Occipital lobe (tissue), 2 donors: Measurements from ENCODE around the genes HES4, UBE2J2, PUSL1, CPTP, DVL1 and MXRA8.

DNA sequence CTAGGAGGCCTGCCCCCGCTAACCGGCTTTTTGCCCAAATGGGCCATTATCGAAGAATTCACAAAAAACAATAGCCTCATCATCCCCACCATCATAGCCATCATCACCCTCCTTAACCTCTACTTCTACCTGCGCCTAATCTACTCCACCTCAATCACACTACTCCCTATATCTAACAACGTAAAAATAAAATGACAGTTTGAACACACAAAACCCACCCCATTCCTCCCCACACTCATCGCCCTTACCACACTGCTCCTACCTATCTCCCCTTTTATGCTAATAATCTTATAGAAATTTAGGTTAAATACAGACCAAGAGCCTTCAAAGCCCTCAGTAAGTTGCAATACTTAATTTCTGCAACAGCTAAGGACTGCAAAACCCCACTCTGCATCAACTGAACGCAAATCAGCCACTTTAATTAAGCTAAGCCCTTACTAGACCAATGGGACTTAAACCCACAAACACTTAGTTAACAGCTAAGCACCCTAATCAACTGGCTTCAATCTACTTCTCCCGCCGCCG lies 56.0 kb downstream of the OR4F16 start:
- RAMPAGE, long total RNA, result no peak

DNA sequence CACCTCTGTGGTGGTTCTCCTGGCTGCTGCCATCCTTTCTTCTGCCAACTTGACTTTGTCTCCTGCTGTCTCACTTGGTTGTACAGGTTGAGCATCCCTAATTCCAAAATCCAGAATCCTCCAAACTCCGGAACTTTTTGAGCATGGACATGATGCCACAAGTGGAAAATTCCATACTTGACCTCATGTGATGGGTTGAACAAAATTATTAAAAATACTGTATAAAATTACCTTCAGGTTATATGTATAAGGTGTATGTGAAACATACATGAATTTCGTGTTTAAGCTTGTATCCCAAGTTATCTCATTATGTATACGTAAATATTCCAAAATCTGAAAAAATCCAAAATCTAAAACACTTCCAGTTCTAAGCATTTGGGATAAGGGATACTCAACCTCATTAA lies 107.2 kb upstream of the OR4F16 start:
- RAMPAGE, long total RNA, result no peak

DNA sequence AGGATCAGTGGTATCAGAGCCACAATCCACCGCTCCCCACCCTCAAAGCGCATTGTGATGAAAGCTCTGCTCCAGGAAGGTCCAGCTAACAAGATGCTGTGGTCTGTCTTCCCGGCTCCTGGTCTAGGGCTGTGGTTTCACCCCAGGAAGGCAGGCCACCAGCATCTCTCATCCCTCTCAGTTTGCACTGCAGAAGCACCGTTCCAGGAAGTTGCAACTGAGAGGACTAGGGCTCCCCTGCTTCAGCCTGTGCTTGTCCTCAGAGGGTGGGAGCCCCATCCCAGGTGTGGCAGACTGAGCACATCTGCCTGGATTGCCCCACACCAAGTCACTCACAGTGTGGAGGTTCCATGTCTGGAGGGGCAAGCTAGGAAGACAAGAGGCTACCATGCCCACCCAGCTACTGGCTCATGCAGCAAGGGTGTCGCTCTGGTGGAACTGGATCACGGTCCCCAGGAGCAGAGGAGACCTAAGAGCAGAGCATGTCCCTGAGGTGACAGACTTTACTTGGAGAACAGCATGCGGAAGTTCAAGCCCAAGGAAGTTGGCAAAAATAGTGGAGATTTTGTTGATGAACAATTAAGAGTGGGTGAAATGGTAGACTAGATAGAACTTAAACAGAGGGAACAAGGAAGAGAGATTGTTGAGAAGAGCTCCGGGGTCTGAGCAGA lies 85.9 kb upstream of the SAMD11 start:
- RAMPAGE, long total RNA, result no peak

GRCh38 chr1:977957-978835 lies 3.7 kb downstream of the PERM1 start:
- RAMPAGE, long total RNA, result no peak

GRCh38 chr1:999916-1000431 lies at the start of gene HES4:
HES4 (minus strand) TSS chr1:1000097.
- RAMPAGE, long total RNA, result no peak

DNA sequence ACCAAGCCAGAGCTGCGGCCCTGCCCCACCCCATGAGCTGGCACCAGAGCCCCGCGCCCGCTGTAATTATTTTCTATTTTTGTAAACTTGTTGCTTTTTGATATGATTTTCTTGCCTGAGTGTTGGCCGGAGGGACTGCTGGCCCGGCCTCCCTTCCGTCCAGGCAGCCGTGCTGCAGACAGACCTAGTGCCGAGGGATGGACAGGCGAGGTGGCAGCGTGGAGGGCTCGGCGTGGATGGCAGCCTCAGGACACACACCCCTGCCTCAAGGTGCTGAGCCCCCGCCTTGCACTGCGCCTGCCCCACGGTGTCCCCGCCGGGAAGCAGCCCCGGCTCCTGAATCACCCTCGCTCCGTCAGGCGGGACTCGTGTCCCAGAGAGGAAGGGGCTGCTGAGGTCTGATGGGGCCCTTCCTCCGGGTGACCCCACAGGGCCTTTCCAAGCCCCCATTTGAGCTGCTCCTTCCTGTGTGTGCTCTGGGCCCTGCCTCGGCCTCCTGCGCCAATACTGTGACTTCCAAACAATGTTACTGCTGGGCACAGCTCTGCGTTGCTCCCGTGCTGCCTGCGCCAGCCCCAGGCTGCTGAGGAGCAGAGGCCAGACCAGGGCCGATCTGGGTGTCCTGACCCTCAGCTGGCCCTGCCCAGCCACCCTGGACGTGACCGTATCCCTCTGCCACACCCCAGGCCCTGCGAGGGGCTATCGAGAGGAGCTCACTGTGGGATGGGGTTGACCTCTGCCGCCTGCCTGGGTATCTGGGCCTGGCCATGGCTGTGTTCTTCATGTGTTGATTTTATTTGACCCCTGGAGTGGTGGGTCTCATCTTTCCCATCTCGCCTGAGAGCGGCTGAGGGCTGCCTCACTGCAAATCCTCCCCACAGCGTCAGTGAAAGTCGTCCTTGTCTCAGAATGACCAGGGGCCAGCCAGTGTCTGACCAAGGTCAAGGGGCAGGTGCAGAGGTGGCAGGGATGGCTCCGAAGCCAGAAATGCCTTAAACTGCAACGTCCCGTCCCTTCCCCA lies 18.9 kb downstream of the RNF223 start:
- RAMPAGE, long total RNA, result no peak

DNA sequence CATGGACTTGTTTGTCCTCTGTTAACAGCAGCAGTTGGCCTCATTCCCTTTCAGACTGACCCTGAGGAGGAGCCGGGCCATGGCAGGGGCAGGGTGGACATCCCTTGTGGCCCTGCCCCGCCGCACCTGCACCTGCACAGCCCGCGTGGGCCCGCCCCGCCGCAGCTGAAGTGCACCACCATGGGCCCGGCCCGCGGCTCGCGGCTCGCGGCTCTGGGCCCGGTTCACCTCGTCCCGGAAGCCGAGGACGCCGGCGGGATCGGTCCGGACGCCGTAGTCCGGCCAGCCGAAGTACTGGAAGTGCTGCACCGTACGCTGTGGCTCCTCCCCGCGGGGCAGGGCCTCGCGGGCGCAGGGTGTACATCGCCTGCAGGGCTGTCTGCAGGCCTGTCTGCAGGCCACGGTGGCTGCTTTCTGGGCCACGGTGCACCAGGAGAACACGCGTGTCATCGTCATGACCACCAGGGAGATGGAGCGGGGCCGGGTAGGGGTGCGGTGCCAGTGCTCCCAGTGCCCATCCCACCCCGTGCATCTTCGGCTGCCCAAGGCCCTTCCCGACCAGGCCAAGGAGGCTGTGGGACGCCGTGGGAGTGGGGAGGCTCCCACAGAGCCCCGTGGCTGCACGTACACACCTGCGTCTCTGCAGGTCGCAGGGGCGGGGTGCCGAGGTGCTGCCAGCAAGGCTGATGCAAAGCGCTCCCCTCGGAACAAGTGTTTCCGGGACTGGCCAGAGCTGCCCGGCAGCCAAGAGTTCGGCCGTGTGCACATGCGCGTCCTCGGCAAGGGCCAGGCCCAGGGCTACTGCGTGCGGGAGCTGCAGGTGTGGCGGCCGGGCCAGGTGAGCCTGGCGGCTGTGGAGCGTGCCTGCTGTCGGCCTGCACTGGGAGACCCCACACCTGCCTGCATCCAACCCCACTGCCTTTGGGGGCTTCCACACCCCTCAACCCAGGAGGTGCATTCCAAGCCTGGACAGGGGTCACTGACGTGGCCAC lies 6.6 kb downstream of the RNF223 start:
- RAMPAGE, long total RNA, result no peak

GRCh38 chr1:1124124-1125209 lies 8.6 kb upstream of the C1orf159 start:
- RAMPAGE, long total RNA, result no peak

DNA sequence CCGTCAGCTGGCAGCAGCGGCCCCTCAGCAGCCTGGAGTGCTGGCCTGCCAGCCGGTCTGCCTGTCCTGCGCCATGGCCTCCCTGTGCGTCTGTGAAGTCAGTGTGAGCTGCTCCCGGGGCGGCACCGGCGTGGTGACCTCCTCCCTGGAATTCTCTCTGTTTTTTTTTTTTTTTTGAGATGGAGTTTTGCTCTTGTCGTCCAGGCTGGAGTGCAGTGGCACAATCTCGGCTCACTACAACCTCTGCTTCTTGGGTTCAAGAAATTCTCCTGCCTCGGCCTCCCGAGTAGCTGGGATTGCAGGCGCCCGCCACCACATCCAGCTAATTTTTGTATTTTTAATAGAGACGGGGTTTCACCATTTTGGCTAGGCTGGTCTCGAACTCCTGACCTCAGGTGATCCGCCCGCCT lies 10.3 kb upstream of the C1orf159 start:
- RAMPAGE, long total RNA, result no peak

- RAMPAGE, long total RNA, result no peak
These were observed 28.6 kb upstream of the TTLL10 start for GRCh38 chr1:1145137-1145428.

DNA sequence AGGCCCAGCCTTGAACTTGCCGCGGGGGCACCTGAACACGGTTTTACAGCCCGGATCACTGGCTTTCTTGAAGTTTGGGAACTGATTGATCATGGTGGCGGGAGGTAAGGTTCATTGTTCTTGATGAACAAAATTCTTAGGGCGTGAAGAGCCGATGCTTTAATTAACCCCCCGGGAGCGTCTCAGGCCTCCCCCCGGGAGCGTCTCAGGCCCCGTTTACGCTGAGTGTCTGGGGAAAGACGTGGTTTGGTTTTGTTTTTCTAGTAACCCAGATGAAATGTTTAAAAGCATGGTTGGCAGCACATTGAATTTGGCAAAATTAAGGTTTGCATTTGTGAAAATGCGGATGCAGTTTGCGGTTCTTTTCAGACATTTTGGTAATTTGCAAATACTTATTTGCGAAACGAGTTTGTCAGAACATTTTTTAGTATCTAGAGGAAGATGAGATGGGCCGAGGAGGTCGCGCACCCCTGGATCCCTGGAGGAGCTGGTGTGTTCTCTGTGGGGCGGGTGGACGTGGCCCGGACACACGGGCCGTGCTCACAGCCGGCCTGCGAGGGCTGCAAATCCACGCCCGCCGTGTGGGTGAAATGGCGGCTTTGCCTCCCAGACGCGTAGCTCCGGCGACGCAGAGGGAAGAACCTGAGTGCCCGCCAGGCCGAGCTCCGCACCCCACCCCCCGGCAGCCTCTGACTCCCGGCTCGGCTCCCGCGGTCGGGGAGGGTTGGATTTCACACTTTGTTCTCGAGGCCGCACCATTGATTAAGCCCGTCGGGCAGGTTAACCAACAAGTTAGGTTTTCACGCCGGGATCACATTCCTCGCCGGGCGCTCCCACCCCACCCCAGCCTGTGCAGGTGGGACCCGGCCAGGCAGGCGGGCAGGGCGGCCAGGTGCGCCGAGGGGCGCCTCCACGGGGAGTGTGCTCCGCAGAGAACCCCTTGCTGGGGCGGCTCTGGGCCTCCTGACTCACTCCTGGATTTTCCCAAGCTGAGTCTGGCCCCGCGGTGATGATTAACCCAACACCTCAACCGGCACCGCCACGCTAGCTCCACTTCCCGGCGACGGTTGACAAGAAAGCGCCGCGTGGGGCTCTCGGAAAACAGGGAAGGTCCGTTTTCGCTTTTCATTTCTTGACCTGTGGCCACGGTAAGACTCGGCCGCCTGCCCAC lies 9.3 kb upstream of the TTLL10 start:
- RAMPAGE, long total RNA, result no peak

DNA sequence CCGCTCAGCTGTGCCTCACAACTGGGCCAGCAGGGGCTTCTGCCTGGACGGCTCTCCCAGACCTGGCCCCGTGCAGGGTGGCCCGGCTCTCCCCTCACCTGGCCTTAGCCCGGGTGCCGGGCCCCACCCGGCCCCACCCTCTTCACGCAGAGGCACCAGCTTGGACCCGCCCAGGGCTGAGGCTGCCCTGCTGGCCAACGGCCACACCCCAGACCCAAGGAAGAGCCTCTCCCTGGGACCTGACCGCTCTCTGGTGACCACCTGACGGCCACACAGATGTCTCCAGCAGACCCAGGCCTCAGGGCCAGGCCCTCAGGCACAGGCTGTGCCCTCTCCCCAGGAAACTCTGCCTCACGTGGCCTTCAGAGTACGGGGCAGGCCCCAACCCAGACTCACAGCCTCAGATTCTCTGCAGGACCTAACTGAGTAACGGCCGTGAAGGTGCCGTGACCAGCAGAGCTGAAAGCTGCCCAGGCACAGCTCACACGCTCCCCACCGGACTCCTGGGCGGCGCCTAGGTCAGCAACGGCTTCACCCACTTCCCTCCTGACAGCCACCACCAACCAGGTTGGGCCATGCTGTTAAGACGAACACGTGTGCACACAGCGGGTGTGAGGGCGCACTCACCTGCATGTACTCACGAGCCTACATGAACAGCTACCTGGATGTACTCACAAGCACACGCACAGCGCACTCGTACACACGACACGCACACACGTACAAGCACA lies 8.5 kb upstream of the TNFRSF4 start:
- RAMPAGE, long total RNA, result no peak

DNA sequence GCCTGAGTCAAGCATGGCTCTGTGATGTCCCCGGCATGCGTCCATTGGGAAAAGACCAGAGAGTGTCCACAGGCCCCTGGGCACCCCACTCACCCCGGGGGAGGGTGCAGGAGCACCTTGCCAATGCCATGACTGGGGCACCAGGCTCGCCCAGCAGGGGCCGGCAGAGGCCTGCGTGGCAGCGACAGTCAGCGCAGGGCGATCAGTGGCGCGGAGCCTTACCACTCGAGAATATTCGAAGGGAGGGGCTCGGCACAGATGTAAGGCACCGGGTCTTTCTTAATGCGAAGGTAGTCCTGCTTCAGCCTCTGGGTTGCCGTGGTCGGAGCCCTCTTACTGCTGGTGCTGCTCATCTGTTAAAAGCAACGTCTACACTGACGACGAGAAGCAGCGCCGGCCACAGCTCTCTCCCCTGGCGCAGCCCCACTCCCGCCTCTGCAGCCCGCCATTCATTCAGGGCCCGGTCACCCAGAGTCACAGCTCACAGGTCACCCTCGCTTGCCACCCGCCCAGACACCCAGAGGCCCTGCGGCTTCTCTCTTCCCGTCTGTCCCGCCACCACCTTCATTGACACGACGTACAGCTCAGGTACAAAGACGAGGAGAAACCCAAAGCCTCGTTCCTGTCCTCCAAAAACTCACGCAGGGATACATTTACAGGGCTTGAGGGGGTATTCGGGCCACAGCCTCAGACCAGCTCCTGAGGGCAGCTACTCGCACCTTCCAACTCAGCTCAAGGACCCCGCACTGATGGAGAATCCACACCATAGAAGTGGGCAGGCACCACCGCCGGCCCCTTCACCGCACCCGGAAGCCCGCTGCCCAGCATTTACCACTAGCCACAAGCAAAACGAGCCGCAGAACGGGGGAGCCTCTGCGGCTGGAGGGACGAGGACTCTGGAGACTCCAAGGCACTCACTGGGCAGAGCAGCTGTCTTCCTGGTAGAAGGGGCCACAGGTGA lies 5.7 kb downstream of the UBE2J2 start:
- RAMPAGE, long total RNA, result no peak

DNA sequence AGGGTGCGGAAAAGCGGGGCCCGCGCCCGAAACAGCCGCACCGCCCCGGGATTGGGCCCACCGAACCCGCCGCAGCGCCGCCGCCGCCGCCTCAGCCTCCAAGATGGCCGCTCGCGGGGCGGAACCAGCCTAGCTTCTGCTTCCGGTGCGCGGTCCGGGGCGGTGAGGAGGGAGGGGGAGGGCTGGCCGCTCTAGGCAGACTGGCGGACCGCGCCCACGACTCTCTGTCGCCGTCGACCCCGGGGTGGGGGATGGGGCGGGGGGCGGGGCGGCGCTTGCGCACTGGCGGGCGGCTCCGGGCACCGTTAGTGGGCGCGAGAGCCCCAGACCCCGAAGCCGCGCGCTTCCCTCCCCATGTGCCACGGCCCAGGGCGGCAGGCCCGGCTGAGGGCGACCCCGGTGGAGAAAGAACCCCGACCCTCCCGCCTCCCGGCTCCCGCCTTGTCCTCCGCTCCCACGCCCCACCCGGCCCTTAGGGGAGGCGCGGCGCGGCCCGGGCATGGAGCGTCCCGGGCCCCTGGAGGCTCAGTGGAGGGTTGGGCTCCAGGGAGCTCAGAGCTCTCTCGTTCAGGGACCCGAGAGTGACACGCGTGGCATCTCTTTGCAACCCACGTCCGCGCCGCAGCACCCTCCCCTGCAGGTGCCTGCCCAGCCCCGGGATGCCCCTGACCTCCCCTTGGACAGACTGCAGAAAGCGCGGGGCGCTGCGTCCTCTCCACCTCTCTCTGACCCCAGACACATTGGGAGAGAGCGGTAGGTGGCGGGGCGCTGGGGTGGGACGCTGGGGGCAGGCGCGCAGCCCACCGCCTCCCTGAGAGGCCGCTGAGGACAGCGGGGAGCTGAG lies at the start of gene UBE2J2:
UBE2J2 (minus strand) TSS at position 126 of the 844 bp plus-strand sequence.
- RAMPAGE, long total RNA, result no peak

DNA sequence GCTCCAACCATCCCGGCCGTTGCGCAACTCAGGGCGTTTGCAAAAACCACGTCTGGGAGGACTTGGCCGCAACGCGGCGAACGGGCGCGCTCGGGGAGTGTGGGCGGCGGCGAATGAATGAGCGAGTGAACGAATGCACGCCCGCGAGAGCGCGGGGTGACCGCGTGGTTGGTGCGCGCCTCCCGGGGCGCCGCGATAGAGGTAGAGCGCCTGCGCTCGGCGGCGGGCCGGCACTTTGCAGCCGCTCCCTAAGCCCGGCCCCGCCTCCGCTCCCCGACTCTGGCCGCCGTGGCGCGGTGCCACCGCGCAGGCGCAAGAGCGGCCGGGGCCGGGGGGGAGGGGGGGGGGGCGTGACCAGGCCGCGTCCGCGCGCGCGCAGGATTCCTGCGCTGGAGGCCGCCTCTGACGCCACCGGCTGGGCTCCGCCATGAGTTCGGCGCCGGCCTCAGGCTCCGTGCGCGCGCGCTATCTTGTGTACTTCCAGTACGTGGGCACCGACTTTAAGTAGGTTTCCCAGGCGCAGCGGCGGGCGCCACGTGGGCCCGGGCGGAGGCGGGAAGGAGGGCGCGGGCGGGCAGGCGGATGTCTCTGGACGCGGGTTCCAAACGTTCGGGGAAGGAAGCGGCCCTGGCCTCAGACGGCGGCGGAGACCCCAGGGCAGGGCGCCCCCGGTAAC lies at the start of gene PUSL1:
PUSL1 (plus strand) TSS at position 381 of the 676 bp plus-strand sequence.
- RAMPAGE, long total RNA, result start-site peak on the plus strand centred at position 409 of the sequence, 20 bp wide, 26 and 22 reads in 2 replicates

DNA sequence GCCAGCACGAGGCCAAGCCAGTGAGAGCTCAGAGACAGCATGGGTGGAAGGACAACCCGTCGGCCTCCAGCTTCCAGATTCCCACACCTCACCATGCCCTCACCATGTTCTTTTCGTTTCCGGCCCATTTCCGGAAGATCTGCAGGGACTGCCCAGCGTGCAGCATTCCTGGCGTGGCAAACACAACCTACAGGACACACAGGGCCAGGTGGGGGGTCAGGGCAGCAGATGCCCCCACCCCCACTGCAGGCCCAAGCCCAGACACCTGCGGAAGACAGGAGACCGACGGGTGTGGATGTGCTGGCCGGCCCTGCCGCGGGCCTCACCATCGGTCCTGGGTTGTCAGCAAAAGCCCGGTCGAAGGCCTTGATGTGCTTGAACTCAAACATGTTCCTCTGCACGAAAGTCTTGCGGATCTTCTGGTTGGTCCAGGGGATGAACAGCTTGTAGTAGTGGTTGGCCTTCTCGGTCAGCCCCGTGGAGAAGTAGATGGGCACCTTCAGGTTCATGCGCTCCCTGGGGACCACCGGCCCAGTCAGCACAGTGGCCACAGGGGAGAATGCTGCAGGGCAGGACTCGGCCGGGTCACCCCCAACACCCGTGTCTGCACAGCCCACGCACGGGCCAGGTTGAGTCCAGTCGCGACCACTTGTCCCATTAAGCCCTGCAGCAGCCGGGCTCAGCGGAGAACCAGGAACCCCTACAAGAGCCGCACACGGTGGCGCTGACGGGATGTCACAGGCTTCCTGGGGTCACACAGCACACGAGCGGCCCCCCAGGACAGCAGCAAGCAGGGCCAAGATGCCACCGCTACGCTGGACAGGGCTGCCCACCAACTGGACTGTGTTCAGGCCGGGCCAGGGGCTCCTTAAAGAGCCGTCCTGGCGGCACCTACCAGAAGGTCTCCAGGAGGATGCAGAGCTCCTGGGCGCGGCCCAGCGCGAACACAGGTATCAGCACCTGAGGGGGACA lies 5.3 kb downstream of the PUSL1 start:
- RAMPAGE, long total RNA, result no peak

GRCh38 chr1:1324513-1325671 lies at the start of gene CPTP:
CPTP (plus strand) TSS chr1:1324802.
- RAMPAGE, long total RNA, result start-site peak on the minus strand at chr1:1324620-1324662, 1,209 and 2,046 reads in 2 replicates

GRCh38 chr1:1348381-1348776 lies 839 bp downstream of the DVL1 start:
- RAMPAGE, long total RNA, result no peak

GRCh38 chr1:1348777-1349521 lies at the start of gene DVL1:
DVL1 (minus strand) TSS chr1:1349418.
- RAMPAGE, long total RNA, result no peak

DNA sequence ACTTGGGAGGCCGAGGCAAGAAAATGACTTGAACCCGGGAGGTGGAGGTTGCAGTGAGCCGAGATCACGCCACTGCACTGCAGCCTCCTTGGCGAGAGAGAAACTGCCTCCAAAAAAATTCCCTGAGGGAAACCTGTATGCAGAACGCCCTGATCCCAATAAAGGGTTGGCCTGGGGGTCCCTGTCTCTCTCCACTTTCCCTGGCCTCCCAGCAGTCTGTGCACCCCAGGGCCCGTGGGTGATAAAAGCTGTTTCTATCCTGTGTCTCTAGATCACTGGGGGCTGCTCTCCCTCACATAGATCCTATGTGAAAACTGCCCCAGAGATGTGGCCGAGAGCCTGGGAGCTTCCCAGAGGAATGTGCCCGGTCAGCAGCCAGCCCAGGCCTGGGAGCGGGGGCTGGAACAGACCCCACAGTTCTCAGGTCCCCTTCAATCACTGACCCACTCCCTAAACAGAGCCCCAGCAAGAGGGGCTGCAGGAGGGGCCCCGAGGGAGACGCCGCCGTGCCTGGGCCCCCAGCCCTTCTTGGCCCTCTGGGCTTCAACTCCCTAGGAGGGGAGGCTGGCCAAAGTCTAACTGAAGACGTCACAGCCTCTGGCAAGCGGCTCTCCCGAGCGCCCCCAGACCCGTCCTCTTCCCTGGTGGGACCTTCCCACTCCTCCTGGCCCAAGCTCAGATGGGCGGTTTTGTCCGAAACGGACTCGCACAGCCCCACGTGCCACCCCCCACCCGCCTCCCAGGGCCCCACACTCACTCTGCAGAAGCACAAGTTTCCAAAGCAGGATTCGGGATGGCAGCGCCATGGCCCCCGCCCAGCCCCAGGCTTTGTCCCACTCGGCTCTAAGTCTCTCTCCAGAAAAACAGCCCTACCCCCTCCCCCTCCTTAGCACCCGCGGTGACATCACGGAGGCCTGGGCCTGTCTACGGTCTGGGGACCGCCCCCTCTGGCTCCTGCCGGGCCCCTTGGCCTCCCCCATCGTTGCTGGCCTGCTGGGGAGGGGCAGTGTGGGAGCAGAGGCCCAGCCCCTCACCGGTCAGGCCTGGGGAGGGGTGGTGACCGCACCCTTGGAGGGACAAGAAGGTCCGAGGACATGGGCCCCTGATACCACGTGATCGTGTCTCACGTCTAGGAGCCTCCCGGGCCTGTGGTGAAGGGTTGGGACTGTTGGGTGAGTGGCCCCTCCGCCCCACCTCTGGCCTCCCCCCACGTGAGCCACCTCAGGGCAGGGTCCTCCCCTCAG lies at the start of gene MXRA8:
MXRA8 (minus strand) TSS at position 857 of the 1,244 bp plus-strand sequence.
- RAMPAGE, long total RNA, result no peak